Skeletal muscle satellite cell (primary cell): ENCODE measurements around the genes CRHR1 and LRRC37A2.

DNA sequence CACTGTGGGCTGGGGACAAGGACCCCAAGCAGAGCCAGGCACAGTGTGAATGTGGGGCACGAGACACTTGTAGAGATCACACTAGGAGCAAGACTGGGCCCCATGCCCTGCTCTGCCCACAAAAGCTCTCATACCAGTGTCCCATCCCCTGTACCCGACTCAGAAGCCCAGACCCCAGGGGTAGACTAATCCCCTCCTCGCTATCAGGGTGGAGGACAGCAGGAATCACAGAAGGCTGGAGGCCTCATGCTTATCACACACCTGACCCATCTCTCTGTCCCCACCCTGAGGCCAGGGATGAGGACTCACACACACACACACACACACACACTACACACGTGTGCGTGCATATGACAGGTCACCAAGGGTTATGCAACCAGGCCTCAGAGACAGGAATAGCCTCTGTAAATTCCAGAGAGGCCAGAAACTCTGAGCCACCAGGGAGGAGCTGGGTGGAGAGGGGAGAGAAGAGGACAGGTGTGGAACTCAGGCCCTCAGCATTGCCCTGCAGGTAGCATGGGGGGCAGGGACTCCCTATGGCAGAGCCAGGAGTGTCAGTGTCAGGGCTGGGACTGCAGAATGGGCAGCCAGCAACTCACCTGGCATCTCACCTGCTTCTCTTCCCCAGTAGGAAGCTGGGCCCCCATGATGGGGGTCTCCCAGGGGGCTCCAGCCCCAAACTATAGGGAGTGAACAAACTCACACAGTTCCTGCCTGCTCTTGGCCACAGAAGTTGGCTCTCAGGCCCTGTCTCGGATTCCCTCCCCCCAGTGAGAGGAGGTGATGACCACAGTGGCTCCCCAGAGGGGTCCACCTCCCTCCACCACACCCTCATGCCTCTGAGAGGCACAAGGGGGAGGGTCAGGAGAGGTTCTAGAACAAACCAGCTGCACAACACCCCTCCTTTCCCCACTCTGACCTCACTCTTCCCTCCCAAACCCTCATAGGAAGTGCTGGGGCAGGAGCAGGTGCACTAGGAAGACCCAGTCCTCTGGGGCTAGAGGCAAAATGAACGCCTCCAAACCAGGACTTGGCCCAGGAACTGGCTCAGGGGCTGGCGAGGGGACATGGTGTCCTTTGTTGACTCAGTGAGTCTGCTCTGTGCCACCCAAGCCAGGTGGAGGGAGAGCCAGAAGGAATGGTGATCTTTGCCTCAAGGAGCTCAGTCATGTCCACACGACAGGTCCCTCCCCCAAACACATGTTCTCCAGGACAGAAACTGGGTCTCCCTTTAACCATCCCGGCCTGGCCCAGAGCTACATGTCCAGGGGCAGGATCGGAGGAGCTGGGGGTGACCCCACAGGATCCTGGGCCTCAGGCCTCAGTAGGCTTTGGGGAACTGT, 20.7 kb downstream of the ARHGAP27 start:
- CAGE, long polyA plus RNA: no peak

GRCh38 chr17:45456040-45456802, 23.6 kb upstream of the ARHGAP27 start:
- CAGE, long polyA plus RNA: no peak

DNA sequence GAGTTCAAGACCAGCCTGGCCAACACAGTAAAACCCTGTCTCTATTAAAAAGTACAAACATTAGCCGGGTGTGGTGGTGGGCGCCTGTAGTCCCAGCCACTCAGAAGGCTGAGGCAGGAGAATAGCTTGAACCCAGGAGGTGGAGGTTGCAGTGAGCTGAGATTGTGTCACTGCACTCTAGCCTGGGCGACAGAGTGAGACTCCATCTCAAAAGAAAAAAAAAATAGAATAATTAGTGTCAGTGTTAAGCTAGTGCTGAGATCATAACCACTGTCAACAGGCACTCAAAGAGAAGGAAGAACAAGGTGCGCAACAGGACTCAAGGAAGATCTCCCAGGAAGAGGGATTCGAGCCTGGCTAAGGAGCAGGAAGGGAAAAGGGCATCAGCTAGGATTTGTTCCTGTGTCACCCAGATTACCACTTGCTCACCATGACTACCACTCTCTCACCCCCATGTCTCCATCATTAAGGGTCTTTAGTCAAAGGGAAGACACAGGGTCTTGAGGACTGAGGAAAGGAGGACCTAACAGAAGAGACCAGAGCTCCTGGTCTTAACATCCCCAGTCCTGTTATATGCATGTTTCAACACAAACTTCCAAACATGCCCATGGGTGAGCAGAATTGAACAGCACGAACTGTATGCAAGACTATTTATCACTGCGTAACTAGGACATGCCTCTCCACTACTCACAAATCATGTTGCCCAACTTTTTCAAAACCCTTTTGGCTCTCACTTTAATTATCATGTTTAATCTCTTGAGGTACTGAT, 88.3 kb upstream of the PLEKHM1 start:
- CAGE, long polyA plus RNA: no peak

- CAGE, long polyA plus RNA: no peak
Observed at GRCh38 chr17:45584032-45585045, 93.8 kb upstream of the PLEKHM1 start.

- CAGE, long polyA plus RNA: no peak
Observed at GRCh38 chr17:45783242-45784475, at the start of gene CRHR1. CRHR1 (plus strand) TSS chr17:45784320.

GRCh38 chr17:46024035-46024938, 25.2 kb downstream of the STH start:
- CAGE, long polyA plus RNA: no peak

DNA sequence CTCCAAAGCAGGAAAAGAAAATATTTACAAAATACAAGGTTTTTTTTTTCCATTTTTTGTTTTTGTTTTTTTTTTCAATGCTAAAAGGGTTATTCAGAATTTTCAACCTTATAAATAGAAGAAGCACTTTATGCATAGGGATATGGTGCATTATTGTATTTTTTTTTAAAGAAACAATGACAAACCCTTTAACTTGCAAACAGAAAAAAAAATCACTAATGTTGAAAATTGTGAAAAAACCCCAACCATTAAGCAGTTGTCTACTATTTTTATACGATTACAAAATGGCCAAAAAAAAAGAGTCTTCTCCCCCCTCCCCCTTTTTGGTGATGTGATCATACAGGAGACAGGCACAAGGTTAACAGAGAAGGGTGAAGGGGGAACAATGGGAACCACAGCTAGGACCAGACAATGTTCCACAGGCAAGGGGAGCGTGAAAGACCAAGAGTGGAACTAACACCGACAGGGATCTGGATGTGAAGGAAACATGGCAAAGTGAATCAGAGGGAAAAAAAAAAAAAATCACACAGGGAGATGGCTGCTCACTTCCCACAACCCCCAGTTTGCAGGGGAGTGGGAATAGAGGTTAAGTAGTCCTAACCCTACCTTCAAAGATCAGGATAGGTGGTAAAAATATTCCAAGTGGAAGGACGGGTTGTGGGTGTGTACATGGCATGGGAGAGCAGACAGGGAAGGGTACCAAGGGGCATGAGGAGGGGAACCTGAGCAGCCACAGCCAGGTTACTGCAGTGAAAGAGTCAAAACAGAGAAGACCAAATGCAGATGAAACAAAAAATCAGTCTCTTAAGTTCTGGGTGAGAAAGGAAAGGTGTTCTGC, 31.3 kb downstream of the STH start:
- CAGE, long polyA plus RNA: no peak

DNA sequence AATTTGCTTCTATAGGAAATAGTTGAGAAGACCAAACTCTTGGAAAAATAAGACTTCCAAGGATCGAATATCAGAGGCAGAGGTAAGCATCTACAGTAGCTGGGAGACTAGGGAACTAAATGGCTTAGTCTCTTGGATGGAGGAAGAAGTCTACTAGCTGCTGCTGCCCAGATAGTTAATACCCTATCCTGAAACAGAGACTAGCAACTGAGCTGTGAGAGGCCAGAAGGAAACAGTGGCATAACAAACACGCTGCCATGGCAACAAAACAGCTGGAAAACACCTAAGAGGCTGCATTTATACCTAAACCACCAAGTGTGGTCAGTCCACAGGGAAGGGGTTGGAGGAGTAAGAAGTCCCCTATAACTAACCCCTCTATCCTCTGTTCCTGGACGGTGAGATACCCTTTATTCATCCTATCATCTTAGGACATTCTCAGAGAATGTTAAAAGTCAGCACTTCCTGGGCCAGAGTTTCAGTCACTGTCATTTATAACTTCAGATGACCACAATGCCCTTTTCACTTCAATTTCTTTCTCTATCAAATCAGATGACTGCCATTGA, 36.0 kb downstream of the STH start:
- CAGE, long polyA plus RNA: no peak

DNA sequence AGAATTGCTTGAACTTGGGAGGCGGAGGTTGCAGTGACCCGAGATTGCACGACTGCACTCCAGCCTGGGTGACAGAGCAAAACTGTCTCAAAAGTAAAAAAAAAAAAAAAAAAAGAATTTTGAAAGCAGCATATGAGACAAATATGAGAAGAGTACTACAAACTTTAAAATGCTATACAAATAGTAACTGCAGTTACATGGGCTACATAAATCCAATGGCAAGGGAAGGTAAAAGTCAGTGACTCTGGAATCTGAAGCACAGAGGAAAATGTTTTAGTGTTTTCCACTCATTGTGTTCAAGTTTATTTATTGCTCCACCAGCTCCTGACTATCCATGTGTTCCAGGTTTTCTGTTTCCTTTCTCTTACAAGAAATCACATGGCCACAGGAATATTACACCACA, 47.7 kb downstream of the STH start:
- CAGE, long polyA plus RNA: no peak

- CAGE, long polyA plus RNA: no peak
Observed at GRCh38 chr17:46108036-46108913, 85.0 kb downstream of the KANSL1 start.

DNA sequence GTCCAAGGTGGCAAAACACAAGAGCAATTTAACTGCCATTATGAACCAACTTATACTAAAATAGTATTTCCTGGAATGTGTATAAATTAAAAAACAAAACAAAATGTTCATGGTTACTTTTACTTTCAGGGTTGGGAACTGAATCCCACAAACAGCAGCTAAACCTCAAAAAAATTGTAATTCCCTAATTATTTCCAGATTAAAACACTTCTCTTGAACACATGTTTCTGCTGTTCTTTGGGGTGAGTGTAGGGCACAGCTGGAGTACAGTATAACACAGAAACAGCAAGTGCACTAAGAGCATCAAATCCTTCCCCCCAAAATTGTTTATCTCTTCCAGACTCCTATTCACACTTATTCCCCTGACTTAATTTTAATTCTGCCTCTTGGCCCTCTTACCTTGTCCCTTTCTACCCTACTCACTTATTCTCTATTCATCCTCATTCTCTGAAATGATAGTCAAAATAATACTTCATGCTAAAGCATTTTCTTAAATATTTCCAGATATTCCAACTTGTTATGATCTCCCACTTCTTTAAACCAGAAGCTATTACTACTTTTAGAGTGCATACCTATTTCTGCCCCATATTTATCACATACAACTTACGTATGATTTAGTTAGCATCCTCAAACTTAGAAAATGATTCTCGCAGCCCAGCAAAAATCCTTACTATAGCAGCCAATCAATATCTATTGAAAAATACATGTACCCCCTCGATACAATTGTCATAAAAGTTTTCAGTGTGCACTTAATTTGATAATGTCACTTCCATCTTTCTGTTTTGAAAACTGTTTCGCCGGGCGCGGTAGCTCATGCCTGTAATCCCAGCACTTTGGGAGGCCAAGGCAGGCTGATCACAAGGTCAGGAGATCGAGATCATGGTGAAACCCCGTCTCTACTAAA, 56.2 kb downstream of the KANSL1 start:
- CAGE, long polyA plus RNA: no peak

- CAGE, long polyA plus RNA: no peak
Observed at GRCh38 chr17:46265900-46266656, 28.9 kb upstream of the LRRC37A start.

DNA sequence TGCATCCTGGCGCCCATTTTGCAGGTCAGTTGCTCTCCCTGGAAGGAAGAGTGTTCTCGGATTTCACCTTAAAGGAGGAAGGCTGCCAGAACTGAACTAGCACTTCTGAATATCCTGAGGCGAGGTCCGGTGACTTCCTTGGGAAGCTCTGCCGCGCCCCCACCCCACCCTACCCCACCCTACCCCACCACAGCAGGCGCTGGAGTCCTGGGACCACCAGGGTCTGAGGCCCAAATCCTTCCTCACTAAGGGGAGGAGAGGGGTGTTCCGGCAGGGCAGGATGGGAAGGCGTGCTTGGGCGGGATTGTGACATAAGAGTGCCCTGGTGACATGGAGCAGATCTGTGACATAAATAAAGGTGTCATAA, at the start of gene LRRC37A2:
LRRC37A2 (plus strand) TSS at position 177 of the 367 bp plus-strand sequence.
- CAGE, long polyA plus RNA: no peak

- CAGE, long polyA plus RNA: no peak
Observed at GRCh38 chr17:46749469-46749957, 69.0 kb downstream of the WNT3 start.

DNA sequence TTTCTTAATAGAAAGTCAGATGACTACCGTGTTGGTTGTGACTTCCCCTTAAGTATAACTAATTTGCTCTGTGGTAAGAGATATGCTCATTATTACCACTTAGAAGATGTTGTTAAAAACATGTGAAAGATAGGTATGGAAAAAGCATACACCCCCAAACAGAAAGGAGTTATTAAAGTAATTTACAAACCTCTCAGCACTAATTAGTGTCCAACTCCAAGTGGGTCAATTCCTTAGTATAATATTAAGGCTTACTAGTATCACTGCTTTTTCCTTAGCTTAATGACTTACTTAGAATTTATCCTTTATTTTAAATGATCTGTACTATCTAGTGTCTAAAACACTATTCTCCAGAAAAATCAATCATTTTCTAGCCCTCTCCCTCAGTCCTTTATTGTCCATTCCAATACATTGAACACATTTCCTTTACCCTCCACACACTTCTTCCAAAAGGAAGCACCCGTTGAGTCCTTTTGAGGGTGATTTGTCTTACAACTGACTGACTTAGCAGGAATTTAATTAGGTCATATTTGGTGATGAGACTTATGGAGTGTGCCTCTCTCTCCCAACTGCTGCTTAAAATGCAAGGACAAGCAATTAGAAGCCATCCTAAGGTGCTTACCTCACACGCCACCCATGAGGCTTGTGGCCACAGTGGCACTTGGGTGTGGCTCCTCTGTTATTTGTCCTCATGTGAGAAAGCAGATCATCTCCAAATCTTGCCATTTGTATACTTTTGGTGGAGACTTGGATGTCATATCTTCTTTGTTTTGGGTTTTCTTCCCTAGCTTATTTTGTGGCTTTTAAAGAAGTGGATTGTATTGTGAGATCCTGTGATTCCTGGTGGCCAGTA, 61.8 kb downstream of the WNT3 start:
- CAGE, long polyA plus RNA: no peak

DNA sequence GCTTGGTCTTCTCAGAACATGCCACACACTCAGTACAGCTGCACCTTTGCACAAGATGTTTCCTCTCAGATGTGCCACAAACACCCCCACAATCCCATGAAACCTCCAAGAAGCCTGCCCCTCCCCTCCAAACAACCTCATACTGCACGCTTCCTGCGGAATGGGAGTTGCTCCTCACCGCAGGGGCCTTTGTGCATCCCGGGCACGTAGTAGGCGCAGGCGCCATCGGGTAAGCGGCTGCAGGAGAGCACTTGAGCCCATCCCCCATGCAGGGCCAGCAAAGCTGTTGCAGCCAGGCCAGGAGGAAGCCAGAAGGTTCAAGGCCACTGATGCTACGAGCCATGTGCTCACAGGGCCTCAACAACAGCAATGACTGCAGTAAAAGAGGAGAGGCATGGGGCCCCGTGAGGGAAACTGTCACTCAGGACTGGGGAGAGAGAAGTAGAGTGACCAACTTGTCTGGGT, 20.5 kb downstream of the GOSR2 start:
- CAGE, long polyA plus RNA: no peak

- CAGE, long polyA plus RNA: no peak
Observed at GRCh38 chr17:47138747-47139026, 50.4 kb downstream of the CDC27 start.

DNA sequence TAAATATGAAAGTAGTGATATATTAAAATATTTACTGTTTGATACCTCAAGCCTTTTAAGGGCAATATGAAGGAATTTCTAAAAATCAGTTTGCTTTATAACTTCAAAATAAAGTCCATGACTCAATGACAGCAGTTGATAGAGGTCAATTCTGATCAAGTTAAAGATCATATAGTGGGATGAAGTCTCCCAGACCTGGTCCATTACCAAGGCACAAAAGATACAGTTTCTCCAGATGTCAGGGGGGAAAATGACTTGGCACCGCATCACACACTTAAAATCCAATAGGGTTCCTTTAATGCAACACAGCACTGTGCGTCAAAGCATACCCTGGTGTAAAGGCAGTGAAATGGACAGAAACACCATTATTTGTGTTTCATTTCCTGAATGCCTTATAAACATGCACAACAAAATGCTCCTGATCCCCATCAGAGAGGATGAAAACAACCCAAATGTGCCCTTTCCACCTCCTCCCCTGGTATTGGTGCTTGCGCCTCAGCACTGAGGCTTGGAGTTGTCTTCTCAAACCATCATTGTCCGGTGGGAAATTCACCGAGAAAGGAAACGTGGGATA, 944 bp downstream of the CDC27 start:
- CAGE, long polyA plus RNA: no peak

GRCh38 chr17:47223521-47223860, 14.3 kb downstream of the MYL4 start:
- CAGE, long polyA plus RNA: no peak

DNA sequence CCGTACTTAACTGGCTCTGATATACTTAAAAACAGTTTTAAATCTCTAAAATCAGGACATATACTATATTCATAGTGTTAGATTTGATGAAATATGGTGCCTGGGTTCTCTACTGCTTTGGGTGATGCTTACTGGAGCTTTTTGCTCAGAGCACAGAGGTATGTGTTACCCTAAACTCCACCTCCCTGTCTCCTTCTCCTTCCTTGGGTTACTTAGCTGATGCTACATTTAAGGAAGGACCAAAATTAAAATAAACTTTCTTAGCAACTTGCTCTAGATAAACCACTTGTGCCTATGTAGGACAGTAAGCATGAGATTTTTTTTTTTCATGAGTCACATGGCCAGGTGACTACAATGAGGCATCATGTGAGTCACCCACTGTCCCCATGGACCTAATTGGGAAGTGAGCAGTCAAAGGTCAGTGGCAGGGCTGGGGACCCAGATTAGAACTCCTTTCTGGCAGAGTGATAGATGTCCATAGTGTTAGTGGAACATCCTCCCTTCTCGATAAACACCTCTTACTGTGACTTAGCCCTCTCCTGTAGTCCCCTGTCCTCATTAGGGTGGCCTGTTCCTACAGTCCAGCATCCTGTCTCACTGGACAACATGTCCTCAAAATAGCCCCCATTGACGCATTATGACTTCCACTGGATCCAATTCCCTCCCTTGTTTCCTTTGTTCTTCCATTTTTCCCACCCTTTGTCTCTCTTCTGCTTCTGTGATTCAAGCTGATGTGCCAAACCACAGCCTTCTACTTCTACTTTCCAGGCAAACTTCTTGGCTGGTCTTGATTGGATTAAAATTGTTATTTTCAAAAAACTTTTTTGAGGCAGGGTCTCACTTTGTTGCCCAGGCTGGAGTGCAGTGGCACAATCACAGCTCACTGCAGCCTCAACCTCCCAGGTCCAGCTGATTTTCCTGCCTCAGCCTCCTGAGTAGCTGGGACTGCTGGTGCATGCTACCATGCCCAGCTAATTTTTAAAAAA, 12.4 kb downstream of the ITGB3 start:
- CAGE, long polyA plus RNA: no peak